Body of pancreas (tissue), 2 donors: ENCODE data around the genes MMP7, MMP3, GUCY1A2 and ELMOD1.

DNA sequence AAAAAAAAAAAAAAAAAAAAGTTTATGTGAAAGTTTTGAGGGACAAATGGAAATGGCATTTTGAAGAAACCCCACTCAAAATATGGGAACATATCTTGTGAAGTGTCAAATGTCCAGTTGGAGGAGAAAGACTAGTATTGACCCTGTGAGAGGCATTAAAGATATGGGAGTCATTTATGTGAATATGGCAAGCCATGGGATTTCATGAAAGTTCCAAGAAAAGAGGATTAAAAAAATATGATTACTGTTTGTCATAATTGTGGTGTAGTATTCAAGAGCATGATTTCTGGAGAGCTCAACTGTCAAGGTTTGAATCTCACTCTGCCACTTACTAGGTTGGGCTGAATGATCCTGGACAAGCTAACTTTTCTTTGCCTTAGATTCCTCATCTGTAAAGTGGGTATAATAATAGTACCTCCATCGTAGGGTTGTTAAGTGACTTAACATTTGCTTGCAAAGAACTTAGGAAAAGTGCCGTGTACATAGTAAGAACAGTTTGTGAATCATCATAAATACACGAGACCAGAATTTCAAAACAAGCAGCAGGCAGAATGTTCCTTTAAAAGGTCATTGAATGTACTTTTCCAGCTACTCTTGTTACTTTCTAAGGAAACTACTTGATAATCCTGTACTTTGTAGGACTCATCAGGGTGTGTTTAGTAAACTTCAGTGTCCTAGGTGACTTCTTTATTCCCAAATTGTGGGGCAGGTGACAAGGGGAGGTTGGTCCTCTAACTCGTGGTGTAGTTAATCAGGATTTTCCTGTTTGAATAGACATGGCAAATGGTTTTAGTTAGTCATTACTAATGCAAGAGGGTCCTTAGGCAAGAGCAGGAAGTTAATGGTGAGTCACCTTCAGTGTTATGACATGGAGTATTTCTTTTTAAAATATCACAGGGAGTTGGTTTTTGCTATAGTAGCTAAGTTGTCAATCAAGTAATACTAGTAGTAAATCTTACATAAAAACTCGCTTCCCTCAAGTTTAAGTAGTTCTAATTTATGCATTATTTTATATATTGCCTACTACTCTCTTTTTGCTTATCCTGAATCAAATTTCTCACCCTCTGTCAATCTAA is 67.8 kb downstream of the YAP1 start:
- PRO-cap: no peak
- RAMPAGE, long total RNA, 2 experiments: start-site peak on the plus strand in 1 of 2 experiments, centred at position 228 of the sequence, 7 reads per replicate

DNA sequence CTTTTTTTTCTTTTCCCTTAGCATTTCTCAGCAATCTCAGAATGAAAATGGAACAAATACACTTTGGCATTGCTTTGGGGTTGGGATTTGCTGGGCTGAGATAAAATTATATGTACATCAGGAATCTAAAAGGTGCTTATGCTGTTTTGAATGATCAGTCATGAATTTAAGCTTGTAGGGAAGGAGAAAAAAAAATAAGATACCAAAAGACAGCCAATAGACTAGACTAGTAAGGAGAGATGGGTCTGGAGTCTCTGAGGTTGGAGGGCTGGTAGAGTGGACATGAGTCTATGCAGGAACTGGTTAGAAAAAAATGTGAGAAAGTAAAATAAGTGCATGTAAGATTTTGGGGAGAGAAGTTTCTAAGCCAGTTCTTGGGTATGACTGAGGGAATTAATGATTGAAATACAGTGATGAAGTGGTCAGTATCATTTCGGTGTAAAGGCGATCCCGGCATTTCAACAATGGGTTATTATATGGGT is 96.8 kb upstream of the BIRC3 start:
- PRO-cap: no peak
- RAMPAGE, long total RNA, 2 experiments: start-site peak on the plus strand in 1 of 2 experiments, centred at position 55 of the sequence, 12 reads per replicate

GRCh38 chr11:102287953-102288321 is 29.3 kb upstream of the BIRC3 start:
- PRO-cap: no peak
- RAMPAGE, long total RNA, 2 experiments: no peak in any of the 2 experiments

DNA sequence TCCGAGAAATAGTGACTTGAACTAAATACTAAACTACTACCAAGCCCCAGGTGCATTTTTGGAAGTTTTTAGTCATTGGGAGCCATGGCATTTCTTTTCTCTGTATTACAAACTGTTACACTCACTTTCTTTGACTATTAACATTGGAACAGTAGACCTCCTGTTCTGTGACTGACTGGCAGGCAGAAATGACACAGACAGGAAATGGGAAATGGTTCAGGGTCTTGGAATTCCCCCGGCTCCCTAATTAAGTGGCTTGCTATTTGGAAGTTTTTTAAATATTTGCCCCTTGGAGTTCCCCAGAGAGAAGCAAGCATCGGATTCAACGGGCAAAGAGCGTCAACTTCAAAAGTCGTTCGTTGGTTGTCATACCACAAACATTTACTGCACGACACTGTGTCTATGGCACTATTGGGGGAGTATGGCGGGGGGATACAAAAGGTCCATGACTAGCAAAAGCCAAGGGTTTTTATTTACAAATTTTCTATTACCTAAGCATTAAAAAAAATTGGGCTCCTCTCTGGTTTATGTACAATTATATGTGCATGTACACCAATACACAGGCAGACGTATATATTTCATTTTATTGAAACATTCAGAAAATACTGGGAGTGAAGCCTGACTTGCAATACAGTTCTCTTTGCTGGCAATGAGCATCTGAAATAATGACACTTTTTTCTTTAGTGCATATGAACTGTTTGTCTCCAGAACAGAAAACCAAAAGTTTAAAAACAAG is 994 bp upstream of the BIRC2 start:
- PRO-cap: no peak
- RAMPAGE, long total RNA, 2 experiments: no peak in any of the 2 experiments

- PRO-cap: bidirectional peak, plus-strand start at chr11:102451809, minus-strand start at chr11:102451888; bidirectional peak, plus-strand start at chr11:102452251, minus-strand start at chr11:102452109
- RAMPAGE, long total RNA, 2 experiments: no peak in any of the 2 experiments
These were observed 737 bp downstream of the TMEM123 start for GRCh38 chr11:102451588-102452468.

- PRO-cap: no peak
- RAMPAGE, long total RNA, 2 experiments: no peak in any of the 2 experiments
These were observed 10.0 kb upstream of the TMEM123 start for GRCh38 chr11:102462456-102462987.

DNA sequence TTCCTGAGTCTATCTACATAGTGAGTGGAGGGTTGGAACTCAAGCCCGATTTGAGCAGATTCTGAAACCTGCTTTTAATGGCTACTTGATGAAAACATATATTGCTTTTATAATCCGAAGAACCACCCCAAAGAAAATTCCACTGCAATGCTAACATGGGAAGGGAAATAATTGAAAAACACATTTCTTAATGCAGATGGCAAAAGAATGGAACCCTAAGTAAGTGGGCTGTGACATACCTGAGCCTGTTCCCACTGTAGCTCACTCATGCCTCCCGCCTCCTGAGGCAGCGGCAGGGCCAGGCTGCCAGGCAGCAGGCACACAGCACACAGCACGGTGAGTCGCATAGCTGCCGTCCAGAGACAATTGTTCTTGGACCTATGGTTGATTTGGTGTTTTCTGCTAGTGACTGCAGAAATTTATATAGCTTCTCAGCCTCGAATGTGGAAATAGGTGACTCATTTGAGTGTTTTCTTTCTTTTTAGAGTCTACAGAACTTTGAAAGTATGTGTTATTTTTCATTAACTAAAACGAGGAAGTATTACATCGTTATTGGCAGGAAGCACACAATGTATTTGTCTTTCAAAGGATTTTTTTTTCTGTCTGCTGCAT is at the start of gene MMP7:
MMP7 (minus strand) TSS at position 394 of the 612 bp plus-strand sequence.
- PRO-cap: unidirectional peak, plus-strand start at position 327 of the sequence
- RAMPAGE, long total RNA, 2 experiments: start-site peak on the minus strand in 2 of 2 experiments, centred at positions 390 to 428 of the sequence, 216 to 280 reads per replicate

DNA sequence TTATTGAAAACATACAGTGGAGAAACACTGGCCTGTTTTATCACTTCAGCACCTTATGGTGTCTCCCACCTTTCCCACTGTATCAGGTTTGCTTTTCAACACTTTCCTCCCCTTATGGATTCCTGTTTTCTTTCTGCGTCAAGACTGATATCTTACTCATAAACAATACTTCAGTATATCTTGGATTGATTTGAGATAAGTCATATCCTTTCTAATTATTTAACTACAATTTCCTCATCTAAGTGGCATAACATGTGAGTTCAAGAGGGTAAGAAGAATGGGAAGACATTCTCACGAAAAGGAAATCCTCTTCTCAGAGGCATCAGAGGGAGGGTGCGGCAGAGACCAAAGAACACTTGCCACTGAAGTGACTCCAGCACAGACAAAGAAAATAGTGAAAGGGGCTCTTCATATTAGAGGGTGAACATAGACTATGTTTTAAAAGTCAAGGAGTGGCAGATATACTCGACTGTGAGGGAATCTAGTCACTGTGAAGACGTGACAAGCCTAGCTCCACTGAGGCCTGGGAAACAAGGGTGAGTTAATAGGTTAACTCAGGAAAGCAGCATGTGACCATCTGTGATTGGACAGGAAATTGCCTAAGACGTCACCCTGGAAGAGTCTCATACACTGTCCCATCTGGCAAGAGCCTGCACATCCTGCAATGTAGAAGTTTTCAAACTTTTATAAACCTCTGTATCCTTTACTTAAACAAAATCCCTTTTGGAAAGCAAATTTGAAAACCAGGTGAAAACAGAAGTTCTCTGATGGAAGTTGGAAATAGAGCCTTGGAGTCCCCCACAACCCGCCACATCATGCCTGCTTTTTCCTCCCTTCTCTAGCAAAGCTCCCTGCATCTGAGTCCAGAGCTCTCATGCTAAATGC is 1.8 kb upstream of the MMP1 start:
- PRO-cap: no peak
- RAMPAGE, long total RNA, 2 experiments: no peak in any of the 2 experiments

- PRO-cap: no peak
- RAMPAGE, long total RNA, 2 experiments: no peak in any of the 2 experiments
These were observed 10.9 kb downstream of the MMP3 start for GRCh38 chr11:102832483-102832956.

DNA sequence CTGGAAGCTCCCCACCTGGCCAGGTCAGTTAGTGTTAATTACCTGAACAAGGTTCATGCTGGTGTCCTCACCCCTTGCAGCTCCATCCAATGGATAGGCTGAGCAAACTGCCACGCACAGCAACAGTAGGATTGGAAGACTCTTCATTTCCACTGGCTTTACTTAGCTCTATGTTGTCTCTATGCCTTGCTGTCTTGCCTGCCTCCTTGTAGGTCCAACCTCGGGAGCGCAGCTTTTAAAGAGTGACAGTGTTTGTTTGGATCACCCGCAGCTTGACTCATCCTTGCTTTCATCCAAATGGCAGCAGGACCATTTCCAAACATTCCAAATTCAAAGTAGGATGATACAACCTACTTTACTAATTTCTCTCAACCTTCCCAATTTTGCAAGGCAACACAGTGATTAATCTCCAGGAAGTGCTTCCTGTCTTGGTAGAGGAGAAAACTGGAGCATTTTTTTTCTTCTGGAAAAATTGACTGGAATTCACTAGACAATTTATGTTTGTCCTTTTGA is at the start of gene MMP3:
MMP3 (minus strand) TSS at position 210 of the 513 bp plus-strand sequence.
- PRO-cap: no peak
- RAMPAGE, long total RNA, 2 experiments: no peak in any of the 2 experiments

DNA sequence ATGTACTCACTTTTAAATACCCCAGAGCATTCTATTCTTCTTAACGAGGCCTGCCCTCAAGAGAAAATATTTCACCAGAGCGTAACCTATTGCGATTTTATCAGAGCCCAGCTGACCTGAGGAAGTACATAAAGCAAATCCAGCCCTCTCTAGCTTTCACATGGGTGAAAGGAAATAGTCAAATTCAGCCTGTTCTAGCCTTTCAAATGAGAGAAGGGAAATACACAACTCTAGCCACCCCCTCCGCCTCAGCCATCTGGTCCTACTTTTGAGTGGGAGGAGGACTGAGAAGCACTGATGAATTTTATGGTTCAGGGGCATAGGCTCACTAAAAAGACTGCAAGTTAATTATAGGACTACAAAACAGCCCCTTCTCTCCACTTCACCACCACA is 109.0 kb downstream of the CASP4 start:
- PRO-cap: no peak
- RAMPAGE, long total RNA, 2 experiments: no peak in any of the 2 experiments

DNA sequence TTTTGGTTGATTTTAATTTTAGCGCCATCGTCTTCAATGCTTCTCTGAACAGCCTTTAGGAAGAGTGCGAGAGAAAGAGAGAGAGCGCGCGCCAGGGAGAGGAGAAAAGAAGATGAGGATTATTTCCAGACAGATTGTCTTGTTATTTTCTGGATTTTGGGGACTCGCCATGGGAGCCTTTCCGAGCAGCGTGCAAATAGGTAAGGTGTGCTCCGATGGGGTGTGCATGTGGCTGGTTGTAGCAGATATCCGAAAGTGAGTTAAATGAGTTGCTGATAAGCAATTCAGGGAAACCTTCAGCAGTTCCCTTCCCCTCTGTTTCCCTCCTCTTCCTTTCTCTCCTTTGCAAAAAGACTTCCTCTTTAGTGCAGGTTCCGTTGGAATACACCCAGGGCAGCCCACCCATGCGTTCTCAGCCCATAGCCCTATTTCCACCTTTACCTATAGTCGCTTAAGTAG is 1.0 kb downstream of the GRIA4 start:
- PRO-cap: no peak
- RAMPAGE, long total RNA, 2 experiments: no peak in any of the 2 experiments

DNA sequence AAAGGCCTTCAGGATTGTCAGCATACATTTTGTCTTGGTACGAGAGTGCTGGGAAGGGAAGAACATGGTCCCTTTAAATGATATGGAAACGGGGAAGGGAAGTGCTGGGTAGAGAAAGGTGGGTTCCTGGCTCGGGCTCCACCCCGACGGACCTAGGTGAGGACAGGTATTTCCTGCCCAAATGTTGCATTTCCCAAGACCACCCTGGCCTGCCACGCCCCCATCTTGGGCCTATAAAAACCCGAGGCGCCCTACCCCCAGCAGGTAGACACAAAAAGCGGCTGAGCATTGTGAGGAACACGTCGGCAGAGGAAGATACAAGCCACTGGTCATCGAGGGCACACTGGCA is 99.3 kb downstream of the AASDHPPT start:
- PRO-cap: unidirectional peak, plus-strand start at position 263 of the sequence
- RAMPAGE, long total RNA, 2 experiments: start-site peak on the plus strand in 2 of 2 experiments, centred at positions 286 to 292 of the sequence, 110 to 120 reads per replicate

GRCh38 chr11:107018258-107018969 is at the start of gene GUCY1A2:
Gene GUCY1A2 (minus strand): TSS chr11:107018476.
- PRO-cap: unidirectional peak, minus-strand start at chr11:107018533
- RAMPAGE, long total RNA, 2 experiments: no peak in any of the 2 experiments

- PRO-cap: no peak
- RAMPAGE, long total RNA, 2 experiments: no peak in any of the 2 experiments
These were observed at the start of gene ELMOD1 for GRCh38 chr11:107590862-107591601. Gene ELMOD1 (plus strand): TSS chr11:107591147.

DNA sequence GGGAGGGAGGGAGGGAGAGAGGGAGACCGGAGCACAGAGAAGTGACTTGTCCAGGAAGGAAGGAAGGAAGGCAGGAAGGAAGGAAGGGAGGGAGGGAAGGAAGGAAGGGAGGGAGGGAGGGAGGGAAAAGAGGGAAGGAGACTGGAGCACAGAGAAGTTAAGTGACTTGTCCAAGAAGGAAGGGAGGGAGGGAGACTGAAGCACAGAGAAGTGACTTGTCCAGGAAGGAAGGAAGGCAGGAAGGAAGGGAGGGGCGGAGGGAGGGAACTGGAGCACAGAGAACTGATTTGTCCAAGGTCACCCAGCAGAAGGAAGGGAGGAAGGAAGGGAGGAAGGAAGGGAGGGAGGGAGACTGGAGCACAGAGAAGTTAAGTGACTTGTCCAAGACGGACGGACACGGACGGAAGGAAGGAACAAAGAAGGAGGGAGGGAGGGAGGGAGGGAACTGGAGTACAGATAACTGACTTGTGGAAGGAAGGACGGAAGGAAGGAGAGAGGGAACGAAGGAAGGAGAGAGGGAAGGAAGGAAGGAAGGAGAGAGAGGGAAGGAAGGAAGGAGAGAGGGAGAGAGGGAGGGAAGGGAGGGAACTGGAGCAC is 1.7 kb downstream of the SLC35F2 start:
- PRO-cap: no peak
- RAMPAGE, long total RNA, 2 experiments: no peak in any of the 2 experiments

DNA sequence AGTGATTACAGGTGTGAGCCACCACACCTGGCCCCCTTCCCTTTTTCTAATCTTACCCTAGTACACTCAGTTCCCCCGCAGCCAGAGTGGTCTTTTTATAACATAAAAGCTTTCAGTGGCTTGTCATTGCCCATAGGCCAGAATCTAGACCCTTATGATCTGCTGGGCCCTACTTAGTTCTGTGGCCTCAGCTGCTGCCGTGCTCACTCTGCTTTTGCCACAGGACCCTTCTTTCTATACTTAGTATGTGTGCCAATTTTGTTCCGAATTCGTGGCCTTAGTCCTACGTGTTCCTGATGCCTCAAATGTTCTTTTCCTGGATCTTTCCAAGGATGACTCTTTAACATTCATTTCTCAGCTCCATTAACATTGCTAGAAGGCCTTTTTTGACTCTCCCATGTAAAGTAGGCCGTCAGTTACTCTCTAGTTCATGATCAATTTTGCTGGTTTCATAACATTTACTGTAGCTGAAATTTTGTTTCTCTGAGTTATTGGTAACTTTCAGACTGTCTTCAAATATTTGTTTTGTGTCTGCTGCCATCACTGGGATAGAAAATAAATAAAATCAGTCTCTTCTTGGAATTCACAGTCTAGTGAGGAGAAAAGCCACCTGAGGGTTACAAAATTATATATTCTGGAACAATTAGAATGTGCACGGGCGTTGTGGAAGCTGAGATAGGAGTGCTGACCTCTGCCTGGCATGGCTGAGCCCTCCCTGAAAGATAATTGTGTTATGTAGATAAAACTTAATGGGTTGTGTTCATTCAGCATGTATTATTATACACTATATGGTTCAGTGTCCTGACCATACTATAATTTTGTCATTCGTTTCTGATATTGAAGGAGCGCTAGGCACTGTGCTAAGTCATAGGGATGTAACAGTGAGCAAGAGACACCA is 3.4 kb downstream of the ACAT1 start:
- PRO-cap: no peak
- RAMPAGE, long total RNA, 2 experiments: no peak in any of the 2 experiments

- PRO-cap: no peak
- RAMPAGE, long total RNA, 2 experiments: no peak in any of the 2 experiments
These were observed 41.8 kb downstream of the EXPH5 start for GRCh38 chr11:108551416-108552506.

DNA sequence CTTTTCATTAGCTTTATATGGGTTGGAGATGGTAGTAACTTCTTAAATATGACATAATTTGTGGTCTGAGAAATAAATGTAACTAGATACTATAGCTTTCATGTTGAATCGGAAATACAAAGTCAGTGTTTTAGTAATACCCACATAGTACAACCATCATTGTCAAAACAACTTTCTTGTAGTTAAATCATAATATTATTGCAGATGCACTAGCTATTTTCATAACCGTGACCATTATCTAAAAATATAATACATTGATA is 171.2 kb downstream of the DDX10 start:
- PRO-cap: no peak
- RAMPAGE, long total RNA, 2 experiments: no peak in any of the 2 experiments

DNA sequence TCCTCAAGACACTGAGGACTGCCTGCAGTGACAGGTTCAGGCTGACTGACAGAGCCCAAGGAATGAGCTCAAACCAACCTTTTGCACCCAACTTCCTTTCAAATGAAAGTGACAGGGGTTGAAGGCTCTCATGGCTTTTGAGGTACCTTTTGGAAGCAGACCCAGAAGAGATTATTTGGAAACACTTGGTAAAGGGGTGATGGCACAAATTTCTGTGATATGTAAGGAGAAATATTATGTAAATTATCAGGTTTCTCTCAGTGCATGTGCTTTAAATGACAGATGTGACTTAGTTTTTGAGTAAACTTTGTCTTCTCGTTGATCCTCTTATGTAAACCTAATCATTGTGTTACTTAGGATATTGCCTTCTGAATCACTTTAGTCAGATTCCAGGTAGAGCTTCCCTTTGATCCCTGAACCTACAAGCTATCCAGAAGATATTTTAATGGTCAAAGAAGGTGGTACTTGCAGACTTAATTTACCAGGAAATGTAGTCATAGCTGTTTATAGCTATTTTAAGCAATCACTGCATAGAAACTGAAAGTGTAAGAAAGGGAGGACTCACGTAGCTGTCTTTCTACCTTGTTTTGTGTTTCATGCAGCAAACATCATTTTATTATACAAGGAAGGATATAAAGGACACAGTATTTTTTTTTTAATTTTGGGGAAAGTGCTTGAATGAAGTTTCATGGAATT is 189.4 kb downstream of the DDX10 start:
- PRO-cap: no peak
- RAMPAGE, long total RNA, 2 experiments: no peak in any of the 2 experiments